Cardiac fibroblast (primary cell): ENCODE measurements around the gene SLC16A7.

- RRBS = no CpG with 5 or more reads among the region's 18 CpGs
Observed at GRCh38 chr12:57517736-57518890, 2.2 kb downstream of the DDIT3 start.

GRCh38 chr12:57519770-57520355 is 451 bp downstream of the DDIT3 start:
- RRBS = no CpG with 5 or more reads among the region's 25 CpGs

GRCh38 chr12:57545794-57547010 is 790 bp downstream of the DCTN2 start:
- RRBS = no CpG with 5 or more reads among the region's 46 CpGs

GRCh38 chr12:57604965-57606193 is 755 bp downstream of the DTX3 start:
- RRBS = 3% methylated on average over 16 of the region's 34 CpGs

DNA sequence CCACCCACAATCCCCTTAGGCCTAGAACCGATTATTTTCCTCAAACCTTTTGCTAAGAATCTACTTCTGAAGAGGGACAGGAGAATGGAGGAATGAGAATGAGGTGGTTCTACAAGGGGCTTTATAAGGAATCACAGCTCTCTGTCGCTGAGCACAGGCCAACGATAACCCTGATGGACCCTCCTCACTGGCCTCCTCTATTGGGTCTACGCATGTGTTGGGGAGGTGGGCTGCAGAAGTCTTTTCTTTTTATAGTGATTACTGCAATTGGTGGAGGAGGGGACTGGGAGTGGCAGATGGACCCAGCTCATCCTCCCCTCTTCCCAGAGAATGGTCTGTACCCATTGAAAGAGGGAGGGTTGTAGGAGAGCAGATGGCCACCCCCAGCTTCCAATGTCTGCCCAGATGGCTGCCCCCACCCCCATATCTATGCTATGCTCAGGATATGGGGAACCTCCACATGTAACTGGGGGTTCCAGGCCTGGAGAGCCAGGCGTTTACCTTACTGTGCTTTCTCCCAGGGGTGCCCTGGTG is 1.1 kb downstream of the ARHGEF25 start:
- RRBS = no CpG with 5 or more reads among the region's 5 CpGs

- RRBS = 46% methylated on average over 21 of the region's 52 CpGs
Observed at GRCh38 chr12:57619184-57619945, 8.1 kb downstream of the ARHGEF25 start.

DNA sequence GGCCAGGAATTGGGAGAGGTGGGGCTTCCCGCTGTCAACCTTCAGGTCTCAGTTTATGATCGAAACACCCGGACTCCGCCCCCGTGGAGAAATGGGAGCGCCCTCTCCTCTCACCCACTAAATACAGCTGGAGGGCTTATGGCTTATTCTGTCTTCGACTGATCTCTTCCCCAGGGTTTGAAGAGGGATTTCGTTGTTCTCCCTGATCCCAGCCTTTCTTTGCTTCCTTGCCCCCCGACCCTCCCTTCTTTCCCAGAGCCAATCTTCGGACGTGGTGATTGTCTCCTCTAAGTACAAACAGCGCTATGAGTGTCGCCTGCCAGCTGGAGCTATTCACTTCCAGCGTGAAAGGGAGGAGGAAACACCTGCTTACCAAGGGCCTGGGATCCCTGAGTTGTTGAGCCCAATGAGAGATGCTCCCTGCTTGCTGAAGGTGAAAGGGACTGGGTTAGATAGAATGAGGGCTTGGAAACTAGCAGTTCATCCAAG is 606 bp downstream of the OS9 start:
- RRBS = no CpG with 5 or more reads among the region's 14 CpGs

GRCh38 chr12:57796035-57796531 is 13.5 kb downstream of the TSFM start:
- RRBS = no CpG with 5 or more reads among the region's 10 CpGs

DNA sequence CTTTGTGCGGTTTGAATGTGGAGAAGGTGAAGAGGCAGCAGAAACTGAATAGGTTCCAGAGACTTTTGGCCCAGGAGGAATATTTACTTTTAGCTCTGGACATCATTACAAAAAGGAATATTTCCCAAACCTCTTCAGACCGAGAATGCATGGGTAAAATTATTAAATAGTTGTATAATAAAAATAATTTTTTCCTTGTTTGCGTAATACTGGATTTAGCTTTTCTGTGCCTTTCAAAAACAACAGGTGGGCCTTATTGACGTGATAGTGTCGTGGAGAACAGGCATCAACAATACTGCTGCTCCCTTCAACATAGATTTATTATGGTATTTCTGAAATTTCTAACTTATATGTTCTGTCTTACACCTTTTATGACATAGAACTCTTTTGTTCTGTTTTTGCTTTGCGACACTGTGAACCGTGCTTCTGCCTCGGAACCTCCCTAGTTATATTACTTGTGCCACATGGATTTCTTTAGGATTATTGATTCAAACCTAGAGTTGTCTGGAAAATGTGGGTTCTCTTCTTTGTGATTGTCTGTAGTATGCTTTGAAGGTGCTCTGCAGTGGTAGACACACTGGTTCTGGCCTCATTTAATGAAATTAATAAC is 14.1 kb downstream of the TSFM start:
- RRBS = no CpG with 5 or more reads among the region's 8 CpGs

GRCh38 chr12:57829152-57829772 is 10.7 kb upstream of the AVIL start:
- RRBS = no CpG with 5 or more reads among the region's 10 CpGs

GRCh38 chr12:57842421-57843066 is 4.0 kb downstream of the CTDSP2 start:
- RRBS = no CpG with 5 or more reads among the region's 8 CpGs

GRCh38 chr12:58949615-58950814 is 29.7 kb upstream of the LRIG3 start:
- RRBS = 47% methylated on average over 2 of the region's 12 CpGs

DNA sequence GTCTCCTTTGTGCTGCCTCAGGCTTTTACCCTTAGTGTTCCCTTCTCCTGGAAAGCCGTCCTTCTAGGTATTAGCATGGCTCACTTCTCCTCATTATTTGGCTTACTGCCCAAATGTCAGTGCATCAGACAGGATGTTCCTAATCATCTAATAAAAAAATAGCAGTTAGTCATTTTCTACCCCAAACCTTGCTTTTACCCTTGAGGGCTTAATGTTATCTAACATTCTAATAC is 109.0 kb upstream of the SLC16A7 start:
- RRBS = no CpG with 5 or more reads among the region's 1 CpG

DNA sequence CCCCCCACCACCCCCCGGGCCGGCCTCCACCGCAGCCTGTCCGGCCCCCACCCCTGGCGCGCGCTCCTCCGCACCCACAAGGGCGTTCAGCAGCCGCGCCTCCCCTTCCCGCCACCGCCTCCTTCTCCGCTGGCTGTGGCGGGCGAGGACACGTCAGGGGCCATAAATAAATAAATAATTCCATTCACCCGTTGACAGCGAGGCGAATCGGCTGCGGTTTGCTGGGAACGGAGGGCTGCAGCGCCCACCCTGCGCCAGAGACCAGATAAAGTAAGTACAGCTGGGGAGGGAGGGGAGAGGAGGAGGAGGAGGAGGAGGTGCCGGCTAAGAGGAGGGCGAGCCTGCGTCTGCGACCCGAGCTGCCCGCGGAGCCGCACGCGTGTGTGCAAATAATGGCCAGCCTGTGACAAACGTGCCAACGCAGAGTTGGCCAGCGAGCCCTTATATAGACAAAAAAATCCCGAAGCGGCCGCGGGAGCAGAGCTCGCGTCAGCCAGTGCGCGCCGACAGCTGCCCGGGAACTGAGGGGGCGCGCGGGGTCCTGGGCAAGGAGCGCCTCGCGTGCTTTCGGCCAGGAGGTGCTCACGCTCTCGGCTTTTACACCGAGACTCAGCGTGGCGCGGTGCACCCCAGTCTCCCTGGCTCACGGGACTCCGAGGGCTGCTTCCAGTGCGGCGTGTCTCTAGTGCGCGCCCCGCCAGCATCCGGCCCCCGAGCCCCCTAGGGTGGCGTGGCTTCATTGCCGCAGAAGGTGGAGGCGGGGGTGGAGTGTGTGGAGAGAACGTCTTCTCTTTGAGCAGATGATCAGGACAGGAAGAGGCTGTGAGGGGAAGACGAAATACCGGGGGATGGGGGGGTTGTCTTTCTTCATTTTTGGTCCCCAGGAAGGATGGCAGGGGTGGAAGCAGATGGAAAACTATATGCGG is at the start of gene SLC16A7:
TSS of gene SLC16A7 (plus strand) at position 63 of the 926 bp plus-strand sequence.
- RRBS = no CpG with 5 or more reads among the region's 77 CpGs

DNA sequence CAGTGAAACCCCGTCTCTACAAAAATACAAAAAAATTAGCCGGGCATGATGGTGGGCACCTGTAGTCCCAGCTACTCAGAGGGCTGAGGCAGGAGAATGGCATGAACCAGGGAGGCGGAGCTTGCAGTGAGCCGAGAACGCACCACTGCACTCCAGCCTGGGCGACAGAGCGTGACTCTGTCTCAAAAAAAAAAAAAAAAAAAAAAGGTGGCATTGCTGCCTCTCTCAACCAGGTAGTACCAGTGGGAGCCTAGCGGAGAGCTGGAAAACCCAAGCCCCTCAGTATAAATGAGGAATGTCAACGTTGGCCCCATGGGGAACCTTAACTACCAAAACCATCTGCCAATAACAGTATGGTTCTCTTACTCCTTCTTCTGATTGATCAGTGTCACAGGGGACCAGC is 658.8 kb downstream of the SLC16A7 start:
- RRBS = no CpG with 5 or more reads among the region's 9 CpGs

- RRBS = no CpG with 5 or more reads among the region's 2 CpGs
Observed at GRCh38 chr12:62250993-62252081, 8.9 kb upstream of the USP15 start.

- RRBS = no CpG with 5 or more reads among the region's 3 CpGs
Observed at GRCh38 chr12:62387264-62387682, 79.4 kb upstream of the MON2 start.

DNA sequence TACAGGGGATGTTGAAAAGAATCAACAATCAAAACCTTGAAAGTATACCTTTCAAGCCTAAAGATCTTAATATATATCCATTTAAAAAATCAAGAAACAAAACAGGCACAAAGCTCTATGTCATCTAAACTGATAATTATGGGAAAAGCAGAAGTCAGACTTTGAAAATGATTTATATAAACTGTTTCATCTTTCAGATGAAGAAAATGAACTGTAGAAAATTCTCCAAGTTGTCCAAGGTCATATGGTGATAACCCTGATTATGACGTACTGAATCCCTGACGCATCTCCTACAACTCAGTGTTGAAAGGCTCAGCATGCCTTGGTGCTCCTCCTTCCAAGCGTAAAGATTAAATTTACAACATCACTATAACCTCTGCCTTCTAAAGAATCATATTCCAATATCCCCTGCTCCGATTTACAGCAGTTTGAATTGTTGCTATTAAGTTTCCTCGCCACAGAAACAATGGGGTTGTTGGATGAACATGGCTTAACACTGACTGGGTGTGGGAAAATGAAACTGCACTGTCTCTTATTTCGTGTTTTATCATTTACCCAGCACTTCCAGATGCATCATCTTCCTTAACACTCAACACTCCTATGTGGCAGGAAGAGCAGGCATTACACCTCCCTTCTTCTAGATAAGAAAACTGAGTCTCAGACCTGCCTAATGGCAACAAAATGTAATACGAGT is 74.4 kb downstream of the PPM1H start:
- RRBS = no CpG with 5 or more reads among the region's 7 CpGs

DNA sequence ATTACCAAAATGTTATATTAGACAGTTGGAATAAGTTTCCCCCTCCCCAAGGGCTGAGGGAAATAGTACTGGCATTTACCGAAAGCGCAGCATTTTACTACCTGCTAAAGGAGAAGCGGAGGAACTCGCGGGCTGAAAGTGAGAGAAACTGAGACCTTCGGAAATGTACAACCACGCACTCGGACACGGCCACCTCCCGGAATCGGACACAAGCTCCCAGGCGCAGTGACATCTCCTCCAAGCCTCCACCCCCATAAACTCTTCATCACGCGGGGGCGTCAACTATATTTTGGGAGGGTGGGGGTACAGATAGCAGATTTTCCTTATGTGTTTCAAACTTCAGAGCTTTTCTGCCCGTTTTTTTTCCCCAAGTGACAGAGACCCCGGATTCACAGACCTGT is 1.1 kb downstream of the PPM1H start:
- RRBS = 4% methylated on average over 1 of the region's 17 CpGs

DNA sequence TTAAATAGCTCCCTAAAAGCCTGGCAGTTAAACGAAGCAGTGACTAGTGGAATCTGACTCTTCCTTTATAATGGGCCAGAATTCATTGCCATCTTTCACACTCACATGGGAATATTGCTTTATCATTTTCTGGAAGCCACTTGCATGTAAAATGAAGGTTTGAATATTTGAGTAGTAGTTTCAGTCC is 797 bp downstream of the SRGAP1 start:
- RRBS = no CpG with 5 or more reads among the region's 1 CpG